Endothelial cell of umbilical vein (primary cell): ENCODE results near the genes CDC34, HCN2 and KISS1R.

- PRO-cap = no peak
CAGE:
- cytosol, long polyA minus RNA = no peak
- cytosol, long polyA plus RNA = no peak
- long polyA plus RNA = no peak
- nucleus, long polyA minus RNA = no peak
- nucleus, long polyA plus RNA = no peak
Observed at GRCh38 chr19:281060-281631, 10.1 kb downstream of the PLPP2 start.

DNA sequence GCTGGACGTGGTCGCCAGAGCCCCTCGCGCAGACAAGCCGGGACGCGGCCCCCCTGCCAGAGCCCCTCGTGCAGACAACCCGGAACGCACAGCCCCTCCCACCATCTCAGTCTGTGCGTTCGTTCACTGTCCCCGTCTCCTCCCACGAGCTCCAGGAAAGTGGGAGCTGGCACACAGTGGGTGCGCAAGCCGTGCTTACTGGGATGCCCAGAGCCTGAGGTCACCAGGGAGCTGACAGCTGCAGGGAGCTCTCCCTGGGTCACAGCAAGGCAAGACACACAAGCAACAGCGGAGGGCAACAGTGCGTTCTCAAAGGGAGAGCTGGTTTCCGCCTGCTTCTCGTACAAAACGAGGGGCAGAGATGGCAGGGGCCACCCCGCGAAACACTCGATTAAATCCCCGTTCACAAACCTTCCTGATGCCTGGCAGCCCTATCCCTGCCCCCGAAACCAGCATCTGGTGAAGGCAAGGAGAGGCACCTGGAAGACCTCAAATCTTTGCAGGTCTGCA is 3.3 kb upstream of the PLPP2 start:
- PRO-cap = no peak
CAGE:
- cytosol, long polyA minus RNA = no peak
- cytosol, long polyA plus RNA = no peak
- long polyA plus RNA = no peak
- nucleus, long polyA minus RNA = no peak
- nucleus, long polyA plus RNA = no peak

- PRO-cap = no peak
CAGE:
- cytosol, long polyA minus RNA = no peak
- cytosol, long polyA plus RNA = no peak
- long polyA plus RNA = no peak
- nucleus, long polyA minus RNA = no peak
- nucleus, long polyA plus RNA = no peak
Observed at GRCh38 chr19:327789-328383, 16.7 kb downstream of the MIER2 start.

DNA sequence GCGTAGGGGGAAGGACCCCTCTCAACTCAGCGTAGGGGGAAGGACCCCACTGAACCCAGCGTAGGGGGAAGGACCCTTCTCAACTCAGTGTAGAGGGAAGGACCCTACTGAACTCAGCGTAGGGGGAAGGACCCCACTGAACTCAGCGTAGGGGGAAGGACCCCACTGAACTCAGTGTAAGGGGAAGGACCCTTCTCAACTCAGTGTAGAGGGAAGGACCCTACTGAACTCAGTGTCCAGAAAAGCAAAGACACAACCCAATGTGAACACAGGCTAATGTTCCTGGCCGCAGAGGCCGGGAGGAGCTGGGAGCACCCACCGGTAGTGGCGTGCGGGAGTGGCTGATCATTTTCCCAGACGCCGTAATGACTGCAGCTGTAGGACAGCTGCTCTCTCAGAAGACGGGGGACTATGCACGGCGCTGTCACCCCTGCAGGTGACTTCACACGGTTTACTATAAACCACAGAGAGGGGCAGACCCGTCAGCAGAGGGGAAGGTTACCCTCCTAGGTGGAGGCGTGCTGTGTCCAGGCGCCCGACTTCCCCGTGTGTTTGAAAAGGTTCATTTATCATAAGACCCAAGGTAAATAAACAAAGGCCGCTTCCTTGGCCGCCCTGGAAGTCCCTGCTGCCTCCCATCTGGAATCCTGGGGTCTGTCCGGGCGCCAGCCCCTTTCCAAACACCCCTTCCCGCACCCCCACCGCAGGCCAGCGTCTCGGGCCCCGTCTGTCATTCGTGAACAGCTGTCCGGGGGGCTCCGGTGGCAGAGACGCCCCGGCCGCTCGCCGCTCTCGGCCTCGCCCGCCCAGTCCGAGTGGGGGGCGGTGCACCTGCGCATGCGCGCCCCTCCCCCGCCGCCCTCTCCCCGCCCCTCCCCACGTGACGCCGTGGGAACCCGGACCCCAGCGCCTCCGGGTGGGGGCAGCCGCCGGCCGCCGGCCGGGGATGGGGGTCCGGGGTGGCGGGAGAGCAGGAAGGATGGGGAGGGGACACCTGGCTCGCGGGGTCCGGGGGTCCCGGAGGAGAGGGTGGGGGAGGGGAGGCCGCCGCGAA is 1.1 kb downstream of the SHC2 start:
- PRO-cap = unidirectional peak, plus-strand start at position 348 of the sequence; bidirectional peak, plus-strand start at position 889 of the sequence, minus-strand start at position 817 of the sequence
CAGE:
- cytosol, long polyA minus RNA = no peak
- cytosol, long polyA plus RNA = no peak
- long polyA plus RNA = no peak
- nucleus, long polyA minus RNA = no peak
- nucleus, long polyA plus RNA = no peak

GRCh38 chr19:485152-486282 is 10.7 kb upstream of the ODF3L2 start:
- PRO-cap = bidirectional peak, plus-strand start at chr19:485979, minus-strand start at chr19:485880
CAGE:
- cytosol, long polyA minus RNA = no peak
- cytosol, long polyA plus RNA = no peak
- long polyA plus RNA = no peak
- nucleus, long polyA minus RNA = no peak
- nucleus, long polyA plus RNA = no peak

DNA sequence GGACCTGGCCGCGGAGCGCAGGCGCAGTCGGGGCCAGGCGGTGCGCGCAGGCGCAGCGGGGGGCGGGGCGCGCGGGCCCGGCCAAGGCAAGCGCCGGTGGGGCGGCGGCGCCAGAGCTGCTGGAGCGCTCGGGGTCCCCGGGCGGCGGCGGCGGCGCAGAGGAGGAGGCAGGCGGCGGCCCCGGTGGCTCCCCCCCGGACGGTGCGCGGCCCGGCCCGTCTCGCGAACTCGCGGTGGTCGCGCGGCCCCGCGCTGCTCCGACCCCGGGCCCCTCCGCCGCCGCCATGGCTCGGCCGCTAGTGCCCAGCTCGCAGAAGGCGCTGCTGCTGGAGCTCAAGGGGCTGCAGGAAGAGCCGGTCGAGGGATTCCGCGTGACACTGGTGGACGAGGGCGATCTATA is at the start of gene CDC34:
TSS of gene CDC34 (plus strand) at position 113 of the 400 bp plus-strand sequence.
- PRO-cap = bidirectional peak, plus-strand start at position 113 of the sequence, minus-strand start outside the sequence
CAGE:
- cytosol, long polyA minus RNA = no peak
- cytosol, long polyA plus RNA = start-site peak on the plus strand centred at position 82 of the sequence, 23 bp wide, 664 and 394 reads in 2 replicates
- long polyA plus RNA = start-site peak on the plus strand centred at position 90 of the sequence, 65 bp wide, 1,563 and 843 reads in 2 replicates
- nucleus, long polyA minus RNA = start-site peak on the plus strand centred at position 93 of the sequence, 43 bp wide, 106 reads
- nucleus, long polyA plus RNA = start-site peak on the plus strand centred at position 79 of the sequence, 38 bp wide, 179 and 219 reads in 2 replicates

DNA sequence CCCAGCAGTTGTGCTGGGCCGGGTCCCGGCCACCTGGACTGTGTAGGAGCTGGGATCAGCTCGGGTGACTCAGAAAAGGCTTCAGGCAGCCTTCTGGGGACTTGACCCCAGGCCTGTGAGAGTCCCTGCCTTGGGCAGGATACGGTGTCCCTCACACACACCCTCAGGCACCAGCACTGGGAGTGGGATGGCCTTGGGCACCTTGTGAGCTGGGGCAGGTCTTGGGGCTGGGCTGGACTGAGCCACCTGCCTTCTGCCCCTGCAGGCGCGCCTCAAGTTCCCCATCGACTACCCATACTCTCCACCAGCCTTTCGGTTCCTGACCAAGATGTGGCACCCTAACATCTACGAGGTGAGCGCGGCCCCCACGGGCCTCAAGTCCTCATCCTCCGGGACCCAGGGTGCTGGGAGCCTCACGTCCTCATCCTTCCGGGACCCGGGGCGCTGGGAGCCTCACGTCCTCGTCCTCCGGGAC is 4.0 kb downstream of the CDC34 start:
- PRO-cap = no peak
CAGE:
- cytosol, long polyA minus RNA = no peak
- cytosol, long polyA plus RNA = no peak
- long polyA plus RNA = no peak
- nucleus, long polyA minus RNA = no peak
- nucleus, long polyA plus RNA = no peak

DNA sequence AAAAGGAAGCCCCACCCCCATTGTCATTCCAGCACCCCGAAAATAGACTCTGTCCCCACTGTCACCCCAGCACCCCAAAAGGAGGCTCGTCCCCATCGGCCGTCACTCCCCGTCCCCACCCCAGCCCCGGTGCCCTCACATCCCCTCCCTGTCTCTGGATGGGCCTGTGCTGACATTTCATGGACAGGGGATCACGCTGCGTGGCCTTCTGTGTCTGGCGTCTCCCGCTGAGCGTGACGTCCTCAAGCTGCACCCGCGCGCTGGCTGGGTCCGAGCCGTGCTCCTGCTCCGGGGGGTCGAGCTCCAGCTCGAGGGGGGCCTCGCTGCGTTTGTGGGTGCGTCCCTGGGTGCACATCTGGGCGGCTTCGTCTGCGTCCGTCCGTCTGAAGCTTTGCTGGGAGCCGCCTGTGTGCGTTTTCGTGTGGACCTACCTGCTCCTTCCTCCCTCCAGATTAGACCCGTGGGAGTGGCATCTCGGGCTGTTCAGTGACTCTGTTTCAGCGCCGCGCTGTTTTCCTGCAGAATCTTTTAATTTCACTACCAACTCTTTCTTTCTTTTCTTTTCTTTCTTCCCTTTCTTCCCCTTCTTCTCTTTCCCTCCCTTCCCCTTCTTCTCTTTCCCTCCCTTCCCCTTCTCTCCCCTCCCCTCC is 7.3 kb downstream of the GZMM start:
- PRO-cap = no peak
CAGE:
- cytosol, long polyA minus RNA = no peak
- cytosol, long polyA plus RNA = no peak
- long polyA plus RNA = no peak
- nucleus, long polyA minus RNA = no peak
- nucleus, long polyA plus RNA = no peak

DNA sequence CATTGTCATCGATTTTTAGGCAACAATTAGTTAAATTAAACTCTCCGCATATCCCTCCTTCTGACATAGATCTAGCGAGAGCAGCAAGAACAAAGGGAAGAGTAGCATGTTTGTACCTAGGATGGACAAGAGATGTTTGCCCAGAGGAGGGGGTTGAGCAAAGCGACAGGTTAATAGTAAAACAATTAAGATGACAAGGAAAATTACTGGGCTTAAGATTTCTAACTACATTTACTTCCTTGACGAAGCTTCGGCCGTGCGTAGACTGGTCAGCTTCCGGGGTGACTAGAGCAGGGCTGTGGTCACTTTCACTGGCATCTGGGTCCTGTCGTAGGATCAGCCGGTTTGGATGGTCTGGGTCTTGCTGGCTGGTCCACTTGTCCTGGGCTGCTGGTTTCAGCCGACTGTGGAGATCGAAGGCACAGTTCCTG is 5.2 kb upstream of the BSG start:
- PRO-cap = no peak
CAGE:
- cytosol, long polyA minus RNA = no peak
- cytosol, long polyA plus RNA = no peak
- long polyA plus RNA = no peak
- nucleus, long polyA minus RNA = no peak
- nucleus, long polyA plus RNA = no peak

GRCh38 chr19:575309-576200 is 3.2 kb downstream of the BSG start:
- PRO-cap = no peak
CAGE:
- cytosol, long polyA minus RNA = no peak
- cytosol, long polyA plus RNA = no peak
- long polyA plus RNA = no peak
- nucleus, long polyA minus RNA = no peak
- nucleus, long polyA plus RNA = no peak

DNA sequence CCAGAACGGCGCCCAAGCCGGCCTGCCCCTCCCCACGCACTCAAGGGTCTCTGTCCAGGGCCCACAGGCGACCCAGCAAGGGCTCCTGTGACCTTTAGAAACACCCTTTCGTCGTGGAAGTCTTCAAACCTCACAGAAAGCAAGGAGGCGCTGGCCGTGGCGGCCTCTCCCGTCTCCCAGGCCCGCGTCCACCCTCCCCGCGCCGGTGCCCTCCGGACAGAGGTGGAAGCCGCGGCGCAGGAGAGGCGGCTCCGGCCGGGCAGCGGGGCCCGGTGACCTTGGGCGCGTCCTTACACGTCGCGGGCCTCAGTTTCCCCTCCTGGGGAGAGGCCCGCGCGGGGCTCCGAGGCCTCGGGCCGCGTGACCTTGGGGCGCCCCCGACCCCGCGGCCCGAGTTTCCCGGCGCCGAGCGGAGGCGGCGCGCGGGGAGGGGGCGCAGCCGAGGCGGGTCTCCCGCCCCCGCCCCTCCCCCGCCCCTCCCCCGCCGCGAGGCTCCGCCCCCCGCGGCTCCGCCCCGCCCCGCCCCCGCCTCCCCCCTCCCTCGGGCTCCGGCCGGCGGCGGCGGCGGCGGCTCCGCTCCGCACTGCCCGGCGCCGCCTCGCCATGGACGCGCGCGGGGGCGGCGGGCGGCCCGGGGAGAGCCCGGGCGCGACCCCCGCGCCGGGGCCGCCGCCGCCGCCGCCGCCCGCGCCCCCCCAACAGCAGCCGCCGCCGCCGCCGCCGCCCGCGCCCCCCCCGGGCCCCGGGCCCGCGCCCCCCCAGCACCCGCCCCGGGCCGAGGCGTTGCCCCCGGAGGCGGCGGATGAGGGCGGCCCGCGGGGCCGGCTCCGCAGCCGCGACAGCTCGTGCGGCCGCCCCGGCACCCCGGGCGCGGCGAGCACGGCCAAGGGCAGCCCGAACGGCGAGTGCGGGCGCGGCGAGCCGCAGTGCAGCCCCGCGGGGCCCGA is at the start of gene HCN2:
TSS of gene HCN2 (plus strand) at position 539 of the 947 bp plus-strand sequence.
- PRO-cap = no peak
CAGE:
- cytosol, long polyA minus RNA = no peak
- cytosol, long polyA plus RNA = no peak
- long polyA plus RNA = no peak
- nucleus, long polyA minus RNA = no peak
- nucleus, long polyA plus RNA = no peak

- PRO-cap = no peak
CAGE:
- cytosol, long polyA minus RNA = no peak
- cytosol, long polyA plus RNA = no peak
- long polyA plus RNA = no peak
- nucleus, long polyA minus RNA = no peak
- nucleus, long polyA plus RNA = no peak
Observed at GRCh38 chr19:610570-611736, 21.3 kb downstream of the HCN2 start.

DNA sequence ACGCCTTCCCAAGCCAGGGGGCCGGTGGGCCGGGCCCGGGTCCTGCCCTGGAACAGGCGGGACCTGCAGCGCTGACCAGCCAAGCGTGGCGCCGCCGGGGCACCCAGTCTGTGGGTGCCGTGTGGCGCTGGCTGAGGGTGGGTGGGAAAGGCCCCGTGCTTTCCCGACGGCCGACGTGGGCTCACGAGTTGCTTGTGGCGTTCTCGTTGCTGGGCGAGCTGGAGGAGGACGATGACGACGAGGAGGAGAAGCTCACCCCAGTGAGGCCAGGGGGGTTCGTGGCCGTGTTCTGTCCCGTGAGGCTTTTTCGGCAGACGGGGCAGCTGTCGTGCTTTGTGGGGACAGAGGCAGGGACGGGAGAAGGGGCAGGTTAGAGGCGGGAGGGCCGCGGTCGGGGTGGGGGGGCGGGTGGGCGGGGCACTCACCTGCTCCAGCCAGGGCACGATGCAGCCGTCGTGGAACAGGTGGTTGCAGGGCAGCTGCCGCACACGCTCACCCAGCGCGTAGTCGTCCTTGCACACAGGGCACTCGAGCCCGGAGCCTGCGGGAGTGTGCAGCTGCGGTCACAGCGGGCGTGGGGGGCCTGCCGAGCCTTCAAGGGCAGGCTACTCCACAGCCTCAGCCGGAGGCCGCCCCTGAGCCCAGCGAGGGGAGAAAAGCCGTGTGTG is 8.4 kb downstream of the FGF22 start:
- PRO-cap = no peak
CAGE:
- cytosol, long polyA minus RNA = no peak
- cytosol, long polyA plus RNA = no peak
- long polyA plus RNA = no peak
- nucleus, long polyA minus RNA = no peak
- nucleus, long polyA plus RNA = no peak

DNA sequence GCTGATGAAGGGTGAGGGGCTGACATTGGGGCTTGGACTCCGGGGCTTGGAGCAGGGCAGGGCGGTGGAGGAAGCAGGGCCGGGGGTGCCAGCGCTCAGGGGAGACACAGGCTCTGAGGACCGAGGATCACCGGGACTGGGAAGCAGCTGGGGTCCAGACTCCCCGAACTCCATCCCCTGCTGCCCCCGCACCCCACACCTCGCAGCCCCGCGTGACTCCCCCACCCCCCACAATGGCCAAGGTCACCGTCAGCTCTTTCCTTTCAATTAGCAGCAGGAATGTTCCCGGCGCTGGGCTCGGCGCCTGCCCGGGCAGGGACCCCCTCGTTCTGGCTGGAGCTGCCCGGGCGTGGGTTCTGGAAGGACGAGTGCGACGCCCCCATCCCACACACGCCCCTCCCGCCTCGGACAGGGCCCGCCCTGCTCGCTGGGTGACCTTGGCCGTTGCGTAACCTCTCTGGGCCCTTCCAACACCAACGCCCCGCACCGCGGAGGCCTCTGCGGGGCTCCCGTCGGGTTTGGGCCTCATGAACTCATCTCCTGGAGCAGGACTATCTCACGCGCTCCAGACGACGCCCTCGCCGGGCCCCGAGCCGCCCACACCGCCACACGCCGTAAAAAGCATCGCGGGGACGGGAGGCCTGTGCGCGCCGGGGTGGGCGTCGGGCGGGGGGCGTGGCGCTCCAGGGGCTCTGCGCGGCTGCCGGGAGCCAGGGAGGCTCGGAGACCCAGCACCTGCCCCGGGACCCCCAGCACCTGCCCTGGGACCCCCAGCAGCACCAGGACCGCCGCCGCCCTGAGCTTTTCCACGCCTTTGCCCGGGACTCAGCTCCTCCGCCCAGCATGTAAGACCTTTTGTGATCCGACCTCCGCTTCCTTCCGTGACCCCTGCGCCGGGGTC is 10.3 kb downstream of the PALM start:
- PRO-cap = no peak
CAGE:
- cytosol, long polyA minus RNA = no peak
- cytosol, long polyA plus RNA = no peak
- long polyA plus RNA = no peak
- nucleus, long polyA minus RNA = no peak
- nucleus, long polyA plus RNA = no peak

DNA sequence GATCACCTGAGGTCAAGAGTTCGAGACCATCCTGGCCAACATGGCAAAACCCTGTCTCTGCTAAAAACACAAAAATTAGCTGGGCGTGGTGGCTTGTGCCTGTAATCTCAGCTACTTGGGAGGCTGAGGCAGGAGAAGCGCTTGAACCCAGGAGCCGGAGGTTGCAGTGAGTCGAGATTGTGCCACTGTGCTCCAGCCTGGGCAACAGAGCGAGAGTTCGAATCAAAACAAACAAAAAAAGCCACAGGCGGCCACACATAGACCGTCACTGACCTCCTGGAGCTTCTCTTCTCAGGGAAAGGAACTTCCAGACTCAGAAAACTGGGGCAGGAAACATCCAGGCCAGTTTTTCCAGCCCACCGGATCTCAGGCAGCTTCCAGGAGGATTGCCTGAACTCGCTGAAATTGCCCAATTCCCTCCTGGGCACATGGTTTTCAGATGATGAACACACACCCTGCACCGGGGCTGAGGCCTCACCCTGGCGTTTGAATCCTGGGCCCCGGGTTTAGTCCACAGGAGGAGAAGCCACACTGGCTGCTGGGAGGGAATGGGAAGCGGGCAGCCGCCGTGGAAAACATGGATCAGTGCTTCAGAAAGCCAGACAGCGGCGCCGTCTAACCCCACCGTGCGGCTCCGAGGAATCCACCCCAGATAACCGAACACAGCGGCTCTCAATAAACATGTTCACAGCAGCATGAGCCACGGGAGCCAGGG is 18.4 kb upstream of the PTBP1 start:
- PRO-cap = no peak
CAGE:
- cytosol, long polyA minus RNA = no peak
- cytosol, long polyA plus RNA = no peak
- long polyA plus RNA = no peak
- nucleus, long polyA minus RNA = no peak
- nucleus, long polyA plus RNA = no peak

- PRO-cap = no peak
CAGE:
- cytosol, long polyA minus RNA = no peak
- cytosol, long polyA plus RNA = no peak
- long polyA plus RNA = no peak
- nucleus, long polyA minus RNA = no peak
- nucleus, long polyA plus RNA = no peak
Observed at GRCh38 chr19:802065-802593, 4.9 kb downstream of the PTBP1 start.

DNA sequence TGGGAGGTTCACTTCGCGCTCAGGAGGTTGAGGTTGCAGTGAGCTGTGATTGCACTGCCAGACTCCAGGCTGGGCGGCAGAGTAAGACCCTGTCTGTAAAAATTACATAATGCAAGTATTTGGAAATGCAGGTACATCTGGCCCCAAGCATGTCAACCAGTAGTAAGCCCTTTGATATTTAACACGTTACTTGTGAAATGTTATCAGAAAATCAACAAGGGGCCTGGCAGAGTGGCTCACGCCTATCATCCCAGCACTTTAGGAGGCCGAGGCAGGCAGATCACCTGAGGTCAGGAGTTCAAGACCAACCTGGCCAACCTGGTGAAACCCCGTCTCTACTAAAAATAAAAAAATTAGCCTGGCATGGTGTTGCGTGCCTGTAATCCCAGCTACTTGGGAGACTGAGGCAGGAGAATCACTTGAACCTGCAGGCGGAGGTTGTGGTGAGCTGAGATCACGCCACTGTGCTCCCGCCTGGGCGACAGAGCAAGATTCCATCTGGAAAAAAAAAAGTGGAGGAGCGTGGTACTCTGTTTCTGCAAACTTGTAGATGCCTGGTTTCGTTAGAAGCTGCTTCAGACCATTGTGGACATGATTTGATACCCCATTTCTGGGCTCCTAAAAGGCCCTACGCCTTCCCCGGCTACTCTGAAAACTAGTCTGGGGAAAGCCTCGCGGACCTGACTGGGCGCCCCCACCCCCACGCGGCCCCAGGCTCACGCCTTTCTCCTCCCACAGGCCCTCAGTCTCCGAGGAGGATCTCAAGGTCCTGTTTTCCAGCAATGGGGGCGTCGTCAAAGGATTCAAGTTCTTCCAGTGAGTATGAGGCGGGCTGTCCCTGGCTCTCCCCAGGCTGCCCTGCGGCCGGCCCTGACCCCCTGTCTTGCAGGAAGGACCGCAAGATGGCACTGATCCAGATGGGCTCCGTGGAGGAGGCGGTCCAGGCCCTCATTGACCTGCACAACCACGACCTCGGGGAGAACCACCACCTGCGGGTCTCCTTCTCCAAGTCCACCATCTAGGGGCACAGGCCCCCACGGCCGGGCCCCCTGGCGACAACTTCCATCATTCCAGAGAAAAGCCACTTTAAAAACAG is 11.6 kb downstream of the PLPPR3 start:
- PRO-cap = no peak
CAGE:
- cytosol, long polyA minus RNA = no peak
- cytosol, long polyA plus RNA = no peak
- long polyA plus RNA = no peak
- nucleus, long polyA minus RNA = no peak
- nucleus, long polyA plus RNA = no peak

- PRO-cap = no peak
CAGE:
- cytosol, long polyA minus RNA = no peak
- cytosol, long polyA plus RNA = no peak
- long polyA plus RNA = no peak
- nucleus, long polyA minus RNA = no peak
- nucleus, long polyA plus RNA = no peak
Observed at GRCh38 chr19:823450-824179, 1.9 kb upstream of the PLPPR3 start.

- PRO-cap = no peak
CAGE:
- cytosol, long polyA minus RNA = no peak
- cytosol, long polyA plus RNA = no peak
- long polyA plus RNA = no peak
- nucleus, long polyA minus RNA = no peak
- nucleus, long polyA plus RNA = no peak
Observed at GRCh38 chr19:906360-906979, 6.5 kb downstream of the R3HDM4 start.

DNA sequence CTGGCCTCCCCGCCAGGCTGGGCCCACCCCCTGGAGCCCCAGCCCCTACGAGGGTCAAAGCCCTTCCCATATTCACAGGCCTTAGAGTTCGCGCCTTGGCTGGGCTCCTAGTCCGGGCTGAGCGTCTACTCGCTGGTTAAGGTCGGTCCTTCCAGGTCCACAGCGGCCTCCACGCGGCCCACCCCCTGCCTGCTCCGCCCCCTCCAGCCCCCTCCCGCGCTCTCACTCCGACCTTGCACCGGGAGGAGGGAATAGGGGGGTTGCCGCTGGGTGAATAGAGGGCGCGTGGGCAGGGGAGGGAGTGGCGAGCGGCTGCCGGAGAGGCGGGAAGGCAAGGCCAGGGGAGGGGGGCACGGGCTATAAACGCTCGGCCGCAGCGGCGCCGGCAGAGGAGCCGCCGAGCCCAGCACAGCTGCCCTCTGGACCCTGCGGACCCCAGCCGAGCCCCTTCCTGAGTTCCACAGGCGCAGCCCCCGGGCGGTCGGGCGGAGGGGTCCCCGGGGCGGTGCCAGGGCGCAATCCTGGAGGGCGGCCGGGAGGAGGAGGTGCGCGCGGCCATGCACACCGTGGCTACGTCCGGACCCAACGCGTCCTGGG is at the start of gene KISS1R:
TSS of gene KISS1R (plus strand) at position 388 of the 597 bp plus-strand sequence.
- PRO-cap = no peak
CAGE:
- cytosol, long polyA minus RNA = no peak
- cytosol, long polyA plus RNA = no peak
- long polyA plus RNA = no peak
- nucleus, long polyA minus RNA = no peak
- nucleus, long polyA plus RNA = no peak